B cell (primary cell): ENCODE data around the genes GPHN and PALS1.

DNA sequence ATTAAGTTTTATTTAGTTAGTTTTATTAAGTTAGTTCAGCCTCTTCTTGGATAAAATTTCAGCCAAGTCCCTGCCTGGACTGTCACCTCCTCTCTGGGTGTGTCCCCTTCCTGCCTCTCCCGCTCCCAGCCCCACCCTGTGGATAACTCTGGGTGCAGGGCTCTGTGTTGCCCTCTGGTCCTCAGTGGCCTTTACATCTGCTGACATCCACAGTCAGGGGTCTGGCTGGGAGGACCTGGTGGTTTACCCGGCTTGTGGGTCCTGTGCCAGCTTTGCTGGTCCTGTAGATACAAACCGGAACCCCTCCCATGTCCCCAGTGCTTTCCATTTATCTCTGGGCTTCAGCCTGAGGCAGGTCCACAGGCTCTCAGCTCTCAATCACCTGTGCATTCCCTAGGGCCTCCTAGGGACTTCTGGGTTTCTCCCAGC lies 28.9 kb upstream of the PLEKHG3 start:
- PRO-cap, result no peak
- CAGE, long polyA plus RNA, result no peak

DNA sequence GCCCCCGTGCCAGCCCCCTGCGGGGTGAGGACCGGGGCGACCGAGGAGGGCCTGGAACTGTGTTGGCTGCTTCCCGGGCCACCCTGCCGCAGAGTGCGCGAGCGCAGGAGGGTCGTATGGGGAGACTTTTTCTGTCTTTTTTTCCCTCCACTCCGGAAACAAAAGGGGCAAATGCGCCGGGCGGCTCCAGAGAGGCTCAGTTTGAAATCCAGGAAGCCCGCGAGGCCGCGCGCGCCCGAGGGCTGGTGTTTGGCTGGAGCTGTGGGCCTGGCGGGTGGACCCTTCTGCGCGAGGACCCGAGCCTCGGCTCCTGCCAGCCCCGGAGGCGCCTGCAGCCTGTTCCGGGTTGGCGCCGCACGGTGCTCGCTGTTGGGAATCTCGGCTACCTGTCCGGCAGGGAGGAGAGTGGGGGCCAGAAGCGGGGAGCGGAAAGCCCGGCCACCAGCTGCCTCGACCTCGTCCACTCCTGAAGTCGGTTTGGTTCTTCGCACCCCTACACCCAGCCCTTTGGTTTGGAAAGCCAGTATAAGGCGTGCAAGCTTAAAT lies 651 bp downstream of the PLEKHG3 start:
- PRO-cap, result no peak
- CAGE, long polyA plus RNA, result no peak

DNA sequence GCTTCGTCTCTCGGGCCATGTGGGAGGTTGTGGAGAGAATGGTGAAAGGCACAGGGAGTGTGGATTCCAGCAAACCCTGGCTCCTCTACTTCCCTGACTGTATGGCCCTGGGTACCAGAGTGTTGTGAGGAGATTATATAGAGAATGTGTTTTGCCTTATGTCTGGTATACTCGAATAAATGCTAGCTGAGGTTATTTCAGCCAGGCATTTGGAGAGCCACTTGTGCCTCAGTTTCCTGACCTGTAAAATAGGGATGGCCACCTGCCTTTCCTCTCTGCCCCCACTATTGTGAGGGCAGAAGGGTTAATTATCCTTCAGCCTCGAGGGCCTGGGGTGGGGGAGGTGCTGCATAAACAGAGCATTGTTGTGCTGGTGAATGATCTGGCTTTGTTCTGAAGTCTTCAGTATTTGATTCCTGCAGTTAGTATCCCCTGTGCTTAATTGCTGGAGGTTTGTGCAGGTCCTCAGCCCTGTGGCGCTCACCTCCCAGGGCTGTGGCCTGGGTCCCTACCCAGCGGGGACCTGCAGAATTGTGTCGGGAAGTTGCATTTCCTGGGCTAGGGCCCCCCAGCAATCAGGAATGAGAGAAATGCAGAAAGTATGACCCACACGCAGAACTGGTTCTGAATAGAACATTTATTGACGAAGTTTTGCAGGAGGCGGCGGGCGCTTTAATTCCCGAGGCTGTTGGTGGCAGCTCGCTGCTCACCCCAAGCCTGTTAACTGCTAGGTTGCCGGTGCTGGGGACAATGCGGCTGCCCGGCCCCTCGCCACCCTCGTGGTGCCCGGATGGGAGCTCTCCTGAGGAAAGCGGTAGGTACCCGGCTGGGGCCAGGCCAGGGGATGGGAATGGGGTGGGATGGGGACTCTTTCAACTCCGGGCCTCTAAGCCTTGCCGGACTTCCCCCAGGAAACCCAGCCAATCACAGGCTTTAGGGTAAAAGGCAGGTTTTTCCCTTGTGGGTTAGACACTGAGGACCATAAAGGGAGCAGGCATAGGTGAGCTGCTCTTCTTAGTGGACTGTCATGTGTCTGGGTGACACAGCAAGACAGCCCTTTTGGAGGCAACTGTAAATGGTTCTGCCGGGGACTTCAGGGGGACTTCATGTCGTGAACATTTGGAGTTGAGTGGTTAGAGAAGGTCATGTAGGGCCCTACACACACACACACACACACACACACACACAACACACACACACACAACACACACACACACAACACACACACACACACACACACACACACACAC lies 11.5 kb downstream of the PLEKHG3 start:
- PRO-cap, result no peak
- CAGE, long polyA plus RNA, result no peak

DNA sequence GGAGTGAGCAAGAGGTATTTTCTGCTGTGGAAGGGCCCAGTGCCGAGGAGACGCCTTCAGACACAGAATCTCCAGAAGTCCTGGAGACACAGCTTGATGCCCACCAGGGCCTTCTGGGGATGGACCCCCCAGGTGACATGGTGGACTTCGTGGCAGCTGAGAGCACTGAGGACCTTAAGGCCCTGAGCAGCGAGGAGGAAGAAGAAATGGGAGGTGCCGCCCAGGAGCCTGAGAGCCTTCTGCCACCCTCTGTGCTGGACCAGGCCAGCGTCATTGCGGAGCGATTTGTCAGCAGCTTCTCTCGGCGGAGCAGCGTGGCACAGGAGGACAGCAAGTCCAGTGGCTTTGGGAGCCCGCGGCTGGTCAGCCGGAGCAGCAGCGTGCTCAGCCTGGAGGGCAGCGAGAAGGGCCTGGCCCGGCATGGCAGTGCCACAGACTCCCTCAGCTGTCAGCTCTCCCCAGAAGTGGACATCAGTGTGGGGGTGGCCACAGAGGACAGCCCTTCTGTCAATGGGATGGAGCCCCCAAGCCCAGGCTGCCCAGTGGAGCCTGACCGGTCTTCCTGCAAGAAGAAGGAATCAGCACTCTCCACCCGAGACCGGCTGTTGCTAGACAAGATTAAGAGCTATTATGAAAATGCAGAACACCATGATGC lies 37.0 kb downstream of the PLEKHG3 start:
- PRO-cap, result no peak
- CAGE, long polyA plus RNA, result no peak

- PRO-cap, result no peak
- CAGE, long polyA plus RNA, result no peak
Measured at GRCh38 chr14:64757723-64758730, 53.8 kb downstream of the PLEKHG3 start.

GRCh38 chr14:64785202-64785570 lies 81.0 kb downstream of the PLEKHG3 start:
- PRO-cap, result no peak
- CAGE, long polyA plus RNA, result no peak

GRCh38 chr14:64970782-64971361 lies 1.3 kb downstream of the RAB15 start:
- PRO-cap, result no peak
- CAGE, long polyA plus RNA, result no peak

- PRO-cap, result no peak
- CAGE, long polyA plus RNA, result no peak
Measured at GRCh38 chr14:65077421-65077885, 24.9 kb downstream of the MAX start.

- PRO-cap, result bidirectional peak, plus-strand start at chr14:65287380, minus-strand start at chr14:65287384; bidirectional peak, plus-strand start at chr14:65288030, minus-strand start at chr14:65287889
- CAGE, long polyA plus RNA, result no peak
Measured at GRCh38 chr14:65287018-65288198, 125.1 kb upstream of the FUT8 start.

DNA sequence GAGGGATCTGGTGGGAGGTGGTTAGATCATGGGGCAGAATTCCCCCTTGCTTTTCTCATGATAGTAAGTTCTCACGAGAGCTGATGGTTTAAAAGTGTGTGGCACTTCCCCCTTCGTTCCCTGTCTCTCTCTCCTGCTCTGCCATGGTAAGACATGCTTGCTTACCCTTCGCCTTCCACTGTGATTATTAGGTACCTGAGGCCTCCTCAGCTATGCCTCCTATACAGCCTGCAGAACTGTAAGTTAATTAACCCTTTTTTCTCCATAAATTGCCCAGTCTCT lies 115.6 kb upstream of the FUT8 start:
- PRO-cap, result no peak
- CAGE, long polyA plus RNA, result no peak

DNA sequence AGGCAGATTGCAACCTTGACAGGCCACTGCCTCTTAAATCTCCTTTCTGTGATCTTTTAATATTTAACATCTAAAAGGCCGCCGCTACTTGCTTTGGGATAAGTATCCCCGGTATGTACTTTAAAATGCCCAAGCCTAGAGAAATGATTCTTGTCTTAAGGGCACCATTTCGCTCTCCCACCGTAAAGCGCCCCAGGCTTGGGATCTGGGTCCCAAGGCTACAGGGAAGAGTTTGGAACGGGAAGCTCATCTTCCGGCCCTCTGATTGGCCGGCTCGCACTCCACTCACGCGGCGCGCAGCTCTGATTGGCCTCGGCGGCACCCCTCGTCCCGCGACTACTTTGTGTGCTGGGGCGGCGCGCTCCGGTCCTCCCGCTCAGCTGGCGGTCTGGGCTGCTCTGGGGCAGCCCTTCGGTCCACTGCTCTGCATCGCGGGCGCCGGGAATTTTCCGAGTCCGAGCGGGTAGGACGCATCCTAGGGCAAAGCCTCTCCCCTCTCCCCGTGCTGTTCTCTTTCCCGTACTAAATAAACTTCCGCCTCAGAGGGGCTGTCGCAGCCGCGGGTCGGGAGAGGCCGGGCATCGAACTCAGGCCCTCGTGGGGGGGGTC lies 895 bp upstream of the FUT8 start:
- PRO-cap, result bidirectional peak, plus-strand start at position 335 of the sequence, minus-strand start at position 338 of the sequence
- CAGE, long polyA plus RNA, result start-site peak on the plus strand centred at position 360 of the sequence, 54 bp wide, 39 and 47 reads in 2 replicates

GRCh38 chr14:65792070-65792677 lies 379.6 kb downstream of the FUT8 start:
- PRO-cap, result no peak
- CAGE, long polyA plus RNA, result no peak

GRCh38 chr14:65850358-65850713 lies 437.8 kb downstream of the FUT8 start:
- PRO-cap, result no peak
- CAGE, long polyA plus RNA, result no peak

- PRO-cap, result bidirectional peak, plus-strand start at chr14:66508158, minus-strand start at chr14:66507818
- CAGE, long polyA plus RNA, result no peak
Measured at GRCh38 chr14:66507733-66508662, at the start of gene GPHN. Gene GPHN (plus strand): TSS chr14:66508147.

- PRO-cap, result no peak
- CAGE, long polyA plus RNA, result no peak
Measured at GRCh38 chr14:66701884-66702634, 194.1 kb downstream of the GPHN start.

- PRO-cap, result bidirectional peak, plus-strand start at chr14:67241331, minus-strand start at chr14:67241119; bidirectional peak, plus-strand start at chr14:67241536, minus-strand start at chr14:67241557
- CAGE, long polyA plus RNA, result no peak
Measured at GRCh38 chr14:67240904-67241626, at the start of gene PALS1. Gene PALS1 (plus strand): TSS chr14:67241435.

DNA sequence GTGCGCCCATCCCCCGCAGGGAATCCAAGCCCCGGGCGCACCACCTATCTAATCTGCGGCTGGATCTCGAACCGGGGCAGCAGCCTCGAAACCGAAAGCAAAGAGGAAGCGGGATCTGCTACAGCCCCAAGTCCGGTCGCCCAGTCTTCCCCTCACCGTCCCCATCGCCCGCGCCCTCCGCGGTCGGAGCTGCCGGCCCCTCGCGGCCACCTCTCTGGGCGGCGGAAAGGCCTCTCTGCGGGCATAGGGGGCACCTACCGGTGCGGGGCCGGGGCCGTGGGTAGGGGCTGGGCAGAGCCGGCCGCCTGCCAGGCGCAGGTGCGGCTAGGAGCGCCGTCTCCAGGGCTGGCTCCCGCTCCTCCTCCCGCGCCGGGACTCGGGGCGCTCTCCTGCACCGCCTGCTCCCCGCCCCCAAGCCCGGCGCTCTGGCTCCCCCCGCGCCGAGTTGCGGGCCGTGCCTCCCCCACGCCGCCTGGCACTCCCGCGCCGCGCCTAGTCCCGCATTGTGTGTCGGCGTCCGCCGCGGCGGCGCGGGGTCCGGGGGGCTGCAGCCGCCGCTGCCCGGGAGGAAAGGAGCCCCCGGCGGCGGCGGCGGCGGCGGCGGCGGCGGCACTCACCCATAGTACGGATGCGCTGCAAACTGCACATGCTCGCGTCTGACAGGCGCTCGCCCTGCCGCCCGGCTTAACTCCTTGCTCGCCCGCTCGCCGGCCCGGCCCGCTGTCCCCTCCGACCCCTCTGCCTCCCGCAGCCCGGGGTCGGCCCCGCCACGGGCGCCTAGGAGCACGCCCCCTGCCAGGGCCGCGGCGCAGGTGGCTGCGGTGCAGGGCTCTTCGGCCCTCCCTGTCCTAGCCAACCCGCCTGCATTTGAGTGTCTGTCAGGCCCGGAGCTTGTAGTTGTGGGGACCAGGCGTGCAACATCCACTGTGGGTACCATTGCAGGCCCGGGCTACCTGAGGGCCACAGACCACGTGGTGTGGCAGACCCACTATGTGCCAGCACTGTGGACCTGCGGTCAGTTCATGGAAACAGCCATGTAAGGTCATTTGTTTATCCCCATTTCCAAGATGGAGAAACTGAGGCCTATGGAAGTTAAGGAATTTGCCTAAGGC lies 17.9 kb upstream of the PLEKHH1 start:
- PRO-cap, result unidirectional peak, minus-strand start at position 869 of the sequence
- CAGE, long polyA plus RNA, result no peak

DNA sequence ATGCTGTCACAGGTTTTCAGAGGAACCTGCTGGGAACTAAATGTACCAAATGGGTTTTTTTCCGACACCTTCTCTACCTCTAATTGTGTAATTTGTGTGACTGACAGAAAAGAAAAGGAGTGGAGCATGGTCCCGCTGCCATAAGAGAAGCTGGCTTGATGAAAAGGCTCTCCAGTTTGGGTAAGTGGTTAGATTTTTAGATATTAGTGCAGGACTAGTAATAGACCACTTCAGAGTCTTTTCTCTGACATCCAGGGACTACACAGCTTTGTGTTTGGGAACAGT lies 1.0 kb downstream of the ARG2 start:
- PRO-cap, result no peak
- CAGE, long polyA plus RNA, result no peak

DNA sequence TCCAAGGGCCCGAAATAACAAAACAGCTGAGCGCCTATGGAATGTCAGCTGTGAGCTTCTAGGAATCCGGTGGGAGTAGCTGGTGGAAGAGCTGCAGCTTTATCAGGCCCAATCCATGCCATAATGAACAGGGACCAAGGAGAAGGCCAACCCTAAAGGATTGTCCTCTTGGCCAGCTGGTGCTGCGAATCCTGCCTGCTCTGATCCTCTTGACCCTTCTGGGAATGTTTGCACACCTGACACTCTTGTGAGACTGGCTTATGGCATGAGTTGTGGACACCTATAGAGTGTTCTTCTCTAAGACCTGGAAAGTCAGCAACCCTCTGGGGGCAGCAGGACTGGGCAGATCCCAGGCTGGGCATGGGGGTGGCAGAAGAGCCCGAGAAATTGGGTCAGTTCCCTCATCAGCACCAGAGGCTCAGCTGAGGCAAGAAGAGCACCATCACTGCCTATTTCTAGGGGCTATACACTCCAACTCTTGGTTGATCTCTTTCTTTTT lies 32.1 kb downstream of the RDH12 start:
- PRO-cap, result no peak
- CAGE, long polyA plus RNA, result no peak

DNA sequence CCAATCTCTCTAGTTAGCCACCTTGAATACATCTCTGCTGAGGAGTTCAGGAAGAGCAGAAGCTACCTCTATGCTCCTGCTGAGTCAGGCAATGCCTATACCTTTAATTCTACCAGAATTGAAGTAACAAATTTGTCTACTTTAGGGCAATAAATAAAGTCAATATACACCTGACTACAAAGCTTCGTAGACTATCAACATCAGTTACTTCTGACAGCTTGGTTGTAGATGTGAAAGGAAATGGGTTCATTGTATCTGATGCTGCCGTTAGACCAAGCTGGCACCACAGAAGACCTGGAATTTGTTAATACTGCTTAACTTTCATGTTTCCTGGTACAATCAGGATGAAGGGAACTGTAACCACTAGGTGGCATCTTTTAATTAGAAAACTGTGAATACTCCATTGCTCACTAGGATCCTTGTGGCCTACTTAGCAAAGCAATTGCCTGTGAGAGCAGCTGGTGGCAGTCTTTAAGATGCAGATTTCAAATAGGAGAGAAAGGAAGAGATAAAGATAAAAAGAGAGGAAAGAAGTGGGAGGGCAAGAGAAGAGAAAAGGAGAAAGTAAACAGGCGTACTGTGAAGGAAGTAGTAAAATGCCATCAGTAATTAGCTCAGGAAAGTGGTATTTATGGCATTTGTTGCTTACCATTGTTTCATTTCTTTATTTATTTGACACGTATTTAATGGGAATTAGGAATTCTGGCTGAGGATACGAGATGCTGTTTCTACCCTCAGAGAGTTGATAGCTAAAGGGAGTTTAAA lies 114.4 kb downstream of the RAD51B start:
- PRO-cap, result no peak
- CAGE, long polyA plus RNA, result no peak